Cardiac ventricle fibroblast (primary cell): ENCODE data around the gene TGDS.

DNA sequence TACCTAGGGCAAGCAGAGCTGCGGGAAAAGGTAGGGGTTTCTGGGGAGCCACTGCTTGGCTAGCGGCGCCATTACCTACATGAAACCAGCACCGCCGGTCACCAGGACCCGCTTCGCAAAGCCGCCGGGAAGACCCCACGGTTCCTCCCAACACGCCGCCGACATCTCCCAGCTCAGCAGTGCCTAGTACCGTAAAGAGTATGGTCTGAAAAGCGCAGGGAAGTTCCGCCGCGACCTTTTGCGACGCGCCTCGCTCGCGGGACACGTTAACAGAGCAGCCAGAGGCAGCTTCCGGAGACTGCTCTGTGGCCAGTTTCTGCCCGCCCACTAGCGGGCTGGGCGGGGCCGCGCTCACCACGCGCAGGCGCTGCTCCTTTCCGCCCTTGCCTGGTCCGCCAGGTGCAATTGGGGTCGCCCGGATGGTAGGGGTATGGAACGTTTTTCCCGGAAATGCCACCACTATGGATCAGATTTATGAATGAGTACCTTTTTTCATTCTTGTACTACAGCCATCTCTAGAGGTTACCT lies at the start of gene TGDS:
TSS of gene TGDS (minus strand) at position 181 of the 528 bp plus-strand sequence.
- RAMPAGE, long total RNA: no peak

GRCh38 chr13:94600926-94601440 lies 674 bp upstream of the GPR180 start:
- RAMPAGE, long total RNA: no peak

DNA sequence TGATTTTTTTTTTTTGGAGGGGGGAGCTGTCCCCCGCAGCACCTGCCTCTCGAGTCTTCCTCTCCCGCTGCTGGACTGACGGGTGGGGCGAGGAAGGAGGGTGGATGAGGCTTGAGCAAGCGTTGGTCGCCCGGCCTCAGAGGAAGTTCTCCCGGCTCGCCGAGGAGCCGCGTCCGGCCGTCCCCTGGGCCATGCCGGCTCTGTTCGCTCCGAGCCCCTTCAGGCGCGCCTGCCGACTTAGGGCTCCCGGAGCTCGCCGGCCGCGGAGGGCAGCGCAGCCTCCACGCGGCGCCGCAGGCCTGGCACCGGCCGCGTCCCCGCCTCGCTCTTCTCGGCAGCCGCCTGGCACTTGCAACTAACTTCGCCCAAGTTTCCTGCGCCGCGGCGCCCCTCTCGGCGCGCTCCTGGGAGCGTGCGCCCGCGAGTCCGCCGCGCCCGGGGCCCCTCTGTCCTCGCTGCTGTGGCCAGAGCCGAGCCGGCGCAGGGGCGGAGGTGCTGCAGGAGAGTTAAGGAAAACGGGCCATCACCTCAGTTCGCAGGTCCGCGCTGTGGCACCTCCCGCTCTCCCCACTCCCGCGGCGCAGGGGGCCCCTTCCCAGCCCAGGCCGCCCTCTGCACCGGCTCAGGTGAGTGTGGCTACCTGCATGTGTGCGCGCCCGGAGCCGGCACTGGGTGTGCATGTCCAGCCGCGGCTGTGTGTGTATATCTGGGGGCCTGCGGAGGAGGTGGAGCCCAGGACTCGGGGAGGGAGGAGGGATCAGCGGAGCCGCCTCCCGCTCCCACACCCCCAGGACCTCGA lies 622 bp upstream of the SOX21 start:
- RAMPAGE, long total RNA: no peak

- RAMPAGE, long total RNA: no peak
Measured at GRCh38 chr13:95278559-95278931, 22.7 kb downstream of the ABCC4 start.

GRCh38 chr13:95354553-95355194 lies 53.4 kb upstream of the ABCC4 start:
- RAMPAGE, long total RNA: no peak

DNA sequence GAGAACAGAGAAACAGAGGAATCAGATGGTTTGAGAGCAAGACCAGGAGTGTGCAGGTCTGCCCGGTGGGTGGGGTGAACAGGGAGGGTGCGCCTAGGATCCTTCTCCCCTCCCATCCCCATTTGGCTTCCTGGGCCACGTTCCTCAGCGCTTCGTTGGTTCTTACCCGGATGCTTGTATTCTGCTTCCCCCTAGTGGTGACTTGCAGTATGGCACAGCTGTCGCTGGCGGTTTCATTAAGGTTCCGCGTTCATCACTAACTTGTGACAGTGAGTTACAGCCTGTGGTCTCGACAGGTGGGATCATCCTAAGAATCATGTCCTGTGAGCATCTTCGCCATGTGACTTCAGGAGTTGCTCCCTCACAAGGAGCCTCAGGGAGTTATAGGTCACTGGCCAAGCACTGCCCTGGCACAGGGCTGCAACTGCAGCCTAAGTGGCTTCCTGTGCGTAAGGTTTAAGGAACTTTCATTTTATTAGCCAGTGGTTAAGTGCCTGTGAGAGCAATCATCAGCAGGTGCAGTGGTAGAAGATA lies 73.9 kb upstream of the CLDN10 start:
- RAMPAGE, long total RNA: no peak

DNA sequence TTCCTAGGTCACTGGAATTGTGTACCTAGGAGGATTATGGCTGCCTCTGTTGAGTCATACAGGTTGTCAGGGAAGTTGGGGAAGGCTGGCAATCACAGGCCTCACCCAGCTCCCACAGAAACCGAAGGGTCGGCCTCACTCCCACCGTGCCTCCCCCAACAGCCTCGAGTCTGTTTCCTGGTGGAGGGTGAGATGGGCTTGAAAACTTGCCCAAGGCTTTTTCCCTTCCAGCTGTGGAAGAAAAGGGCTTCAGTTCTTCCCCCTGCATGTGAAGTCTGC lies 60.2 kb upstream of the CLDN10 start:
- RAMPAGE, long total RNA: no peak

- RAMPAGE, long total RNA: no peak
Measured at GRCh38 chr13:95604011-95604778, 40.3 kb downstream of the DZIP1 start.

GRCh38 chr13:95641204-95642357 lies 2.9 kb downstream of the DZIP1 start:
- RAMPAGE, long total RNA: no peak

GRCh38 chr13:97165772-97166381 lies 56.3 kb upstream of the MBNL2 start:
- RAMPAGE, long total RNA: no peak

DNA sequence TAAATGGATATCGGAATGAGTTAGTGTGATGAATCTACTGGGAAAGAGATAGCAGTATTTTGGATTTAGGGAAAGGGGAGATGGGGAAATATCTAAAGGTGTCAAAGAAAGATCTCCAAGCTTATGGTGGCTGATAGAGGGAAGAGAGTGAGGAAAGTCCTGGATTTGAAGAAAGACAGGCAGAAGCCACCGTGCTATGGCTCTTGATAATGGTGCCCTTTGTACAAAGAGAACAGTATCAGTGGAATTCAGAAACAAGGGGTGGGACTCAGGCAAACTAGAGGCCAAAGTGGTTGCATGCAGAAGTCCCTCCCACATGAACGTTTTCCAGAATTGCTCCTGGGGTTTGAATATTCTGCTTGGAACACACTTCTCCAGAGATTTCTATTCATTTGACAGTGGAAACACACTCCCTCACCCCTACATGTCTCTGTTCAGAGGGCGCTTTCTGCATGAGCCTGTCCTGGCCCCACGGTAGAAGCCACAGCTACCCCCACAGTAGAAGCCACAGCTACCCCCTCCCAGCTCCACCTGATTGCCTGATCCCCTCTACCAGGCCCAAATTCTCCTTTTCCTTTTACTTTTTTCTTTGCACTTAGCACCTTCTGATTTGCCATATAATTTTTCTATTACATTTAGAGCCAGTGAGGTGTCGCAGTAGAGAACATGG lies 10.1 kb upstream of the MBNL2 start:
- RAMPAGE, long total RNA: no peak

DNA sequence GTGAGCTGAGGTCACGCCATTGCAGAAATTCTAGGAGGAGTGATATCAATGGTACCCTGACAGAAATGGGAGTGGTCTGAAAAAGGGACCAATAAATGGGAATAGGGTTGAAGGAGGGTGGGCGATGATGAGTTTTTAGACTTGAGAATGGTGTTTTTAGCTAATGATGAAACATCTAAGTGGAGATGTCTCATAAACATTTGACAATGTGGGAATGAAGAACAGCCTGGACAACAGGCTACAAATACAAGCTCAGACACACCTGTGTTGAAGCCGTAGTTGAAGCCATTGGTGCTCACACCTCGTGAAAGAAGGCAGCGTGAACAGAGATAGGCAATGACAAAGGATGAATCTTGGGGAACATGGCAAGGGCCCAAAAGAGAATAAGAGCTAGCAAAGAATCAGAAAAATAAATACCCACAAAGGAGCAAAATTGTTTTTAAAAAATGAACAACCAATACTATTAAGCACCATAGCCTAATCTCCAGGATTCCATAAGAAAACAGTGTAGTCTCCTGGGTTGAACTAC lies 8.2 kb downstream of the MBNL2 start:
- RAMPAGE, long total RNA: no peak

GRCh38 chr13:97242600-97243312 lies 20.6 kb downstream of the MBNL2 start:
- RAMPAGE, long total RNA: no peak

GRCh38 chr13:97245138-97245387 lies 22.9 kb downstream of the MBNL2 start:
- RAMPAGE, long total RNA: no peak

- RAMPAGE, long total RNA: no peak
Measured at GRCh38 chr13:97269599-97270295, 47.6 kb downstream of the MBNL2 start.

GRCh38 chr13:97275513-97276579 lies 53.7 kb downstream of the MBNL2 start:
- RAMPAGE, long total RNA: no peak

DNA sequence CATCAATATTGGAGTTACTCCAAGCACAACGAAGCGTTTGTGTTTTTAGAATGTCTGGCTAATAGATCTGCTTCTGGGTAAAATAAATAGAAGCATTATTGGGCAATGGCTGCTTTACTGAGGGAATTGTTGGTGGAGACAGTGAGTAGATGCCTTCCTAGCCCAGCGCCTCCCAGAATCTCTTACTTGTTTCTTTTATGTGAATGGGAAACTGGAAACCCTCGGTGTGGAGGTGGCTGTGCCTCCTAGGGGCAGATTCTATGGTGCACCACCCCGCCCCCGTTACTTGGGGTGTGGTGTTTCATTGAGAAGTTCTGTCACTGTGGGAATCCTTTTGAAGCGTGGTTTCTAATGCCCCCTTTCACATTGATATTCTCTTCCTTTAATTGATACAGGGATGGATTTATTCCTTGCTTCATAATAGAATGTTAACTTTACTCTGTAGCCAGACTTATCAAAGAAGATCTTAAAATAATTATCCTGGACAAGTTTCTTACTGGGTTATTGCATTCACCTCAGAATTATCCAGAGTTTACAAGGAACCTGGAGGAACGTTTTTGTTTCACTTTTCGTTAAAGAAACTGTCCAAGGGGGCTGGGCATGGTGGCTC lies 2.2 kb downstream of the FARP1 start:
- RAMPAGE, long total RNA: no peak

- RAMPAGE, long total RNA: no peak
Measured at GRCh38 chr13:98239563-98240520, 62.8 kb upstream of the RNF113B start.

GRCh38 chr13:98267102-98267626 lies 90.1 kb upstream of the RNF113B start:
- RAMPAGE, long total RNA: no peak

DNA sequence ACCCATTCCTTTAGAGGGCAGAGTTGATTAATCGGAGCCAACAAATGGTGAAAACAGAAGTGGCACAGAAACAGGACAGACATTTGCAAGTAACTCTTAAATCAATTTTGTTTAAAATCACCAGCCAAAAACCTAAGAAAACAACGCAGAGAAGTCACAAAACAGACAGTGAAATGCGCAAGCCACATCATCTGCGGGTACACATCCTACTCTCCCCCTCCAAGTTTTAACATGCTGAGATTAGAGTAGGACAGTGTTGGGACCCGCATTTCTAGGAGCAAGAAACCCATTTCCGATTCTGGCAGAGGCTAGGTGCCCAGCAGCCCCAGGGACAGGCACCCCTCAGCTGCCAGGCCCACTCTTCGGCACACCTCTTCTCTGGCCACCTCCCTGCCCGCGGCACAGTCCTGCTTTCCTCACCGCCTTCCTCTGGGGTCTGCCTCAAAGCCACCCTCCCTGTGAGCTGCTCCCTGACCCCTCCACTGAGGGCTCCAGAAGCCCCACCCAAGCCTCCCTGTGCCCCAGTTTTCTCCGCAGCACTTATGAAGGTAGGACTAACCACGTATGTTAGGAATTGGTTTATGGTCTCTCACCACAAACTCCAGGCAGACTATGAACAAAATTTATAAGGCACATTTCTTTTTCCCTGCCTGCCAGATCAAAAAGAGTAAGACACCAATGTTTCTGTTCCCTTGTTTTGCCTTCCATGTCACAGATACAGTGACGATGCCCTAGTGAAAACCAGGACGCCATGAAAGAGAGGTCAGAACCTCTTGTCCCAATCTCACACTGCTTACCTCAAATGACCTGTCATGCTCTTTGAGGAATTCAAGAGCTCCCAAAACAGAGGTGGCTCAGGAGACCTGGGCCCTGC lies 79.9 kb downstream of the STK24 start:
- RAMPAGE, long total RNA: no peak